ENCODE measurements around a stretch of chr1.

- PRO-cap: no peak
Observed at GRCh38 chr1:21278227-21278824, 11.9 kb downstream of the ECE1 start.

DNA sequence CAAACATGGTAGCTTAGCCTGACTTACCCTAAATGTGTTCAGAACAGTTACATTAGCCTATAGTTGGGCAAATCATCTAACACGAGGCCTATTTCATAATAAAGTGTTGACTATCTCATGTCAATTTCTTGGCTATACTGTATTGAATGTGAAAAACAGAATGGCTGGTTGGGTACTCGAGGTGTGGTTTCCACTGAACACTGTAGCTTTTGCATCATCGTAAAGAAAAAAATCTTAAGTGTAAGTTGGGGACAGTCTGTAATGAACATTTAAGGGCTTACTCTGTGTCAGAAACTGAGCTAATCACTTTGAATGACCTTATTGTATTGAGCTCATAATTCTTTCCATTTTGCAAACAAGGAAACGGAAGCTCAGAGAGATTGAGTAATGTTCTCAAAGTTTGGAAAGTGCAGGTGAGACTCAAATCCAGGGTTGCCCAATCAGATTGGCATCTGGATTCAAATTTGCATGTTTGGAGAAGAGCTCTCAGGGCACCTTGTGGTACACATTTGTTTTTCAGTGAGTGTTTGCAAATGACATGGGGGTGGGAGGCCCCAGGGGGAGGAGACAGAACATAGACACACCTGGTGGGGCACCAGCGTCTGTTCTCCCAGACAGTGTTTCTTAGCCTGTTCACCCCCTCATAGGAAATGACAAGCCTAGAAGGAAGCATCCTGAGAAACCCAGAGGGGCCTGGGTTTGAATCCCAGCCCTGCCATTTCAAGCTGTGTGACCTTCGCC is 7.9 kb downstream of the ALPL start:
- PRO-cap: no peak

DNA sequence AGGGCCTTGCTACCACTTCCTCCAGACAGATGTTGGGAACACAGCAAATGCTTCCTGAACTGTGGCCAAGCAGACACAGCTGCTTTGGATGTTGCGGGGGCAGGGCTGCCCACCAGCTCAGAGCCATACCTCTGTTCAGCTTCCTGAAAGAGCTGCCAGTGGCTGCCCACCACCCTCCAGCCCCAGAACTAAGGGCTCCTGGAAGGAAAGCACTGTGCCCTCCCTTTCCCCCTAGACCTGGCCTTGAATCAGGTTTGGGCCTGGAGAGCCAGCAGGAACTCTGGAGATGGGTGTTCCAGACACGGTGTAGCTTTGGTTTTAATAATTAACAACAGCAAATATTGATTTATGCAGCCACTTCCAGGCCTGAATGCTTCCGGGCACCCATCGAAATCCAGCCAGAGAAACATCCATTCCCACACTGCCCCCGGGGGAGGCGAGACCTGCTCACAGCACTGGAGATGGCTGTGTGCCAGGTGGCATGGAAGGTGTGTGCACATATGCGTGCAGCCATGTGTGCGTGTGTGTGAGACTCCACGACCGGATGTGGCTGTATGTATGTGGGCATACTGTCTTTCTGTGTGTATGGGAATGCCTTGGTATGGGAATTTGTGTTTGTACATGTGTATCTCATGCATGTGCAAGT is 45.6 kb downstream of the RAP1GAP start:
- PRO-cap: unidirectional peak, minus-strand start at position 190 of the sequence

- PRO-cap: no peak
Observed at GRCh38 chr1:21720874-21721282, 51.7 kb upstream of the RAP1GAP start.

DNA sequence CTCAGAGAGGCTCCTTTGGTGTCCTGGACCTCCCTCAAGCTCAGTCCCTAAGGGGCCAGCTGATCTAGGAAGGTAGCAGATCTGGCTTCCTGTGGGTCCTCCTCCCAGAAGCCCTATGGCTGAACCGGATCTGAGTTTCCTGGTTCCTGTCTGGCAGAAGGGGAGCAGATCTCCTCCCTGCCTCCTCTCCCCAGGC is 143 bp upstream of the LDLRAD2 start:
- PRO-cap: no peak

DNA sequence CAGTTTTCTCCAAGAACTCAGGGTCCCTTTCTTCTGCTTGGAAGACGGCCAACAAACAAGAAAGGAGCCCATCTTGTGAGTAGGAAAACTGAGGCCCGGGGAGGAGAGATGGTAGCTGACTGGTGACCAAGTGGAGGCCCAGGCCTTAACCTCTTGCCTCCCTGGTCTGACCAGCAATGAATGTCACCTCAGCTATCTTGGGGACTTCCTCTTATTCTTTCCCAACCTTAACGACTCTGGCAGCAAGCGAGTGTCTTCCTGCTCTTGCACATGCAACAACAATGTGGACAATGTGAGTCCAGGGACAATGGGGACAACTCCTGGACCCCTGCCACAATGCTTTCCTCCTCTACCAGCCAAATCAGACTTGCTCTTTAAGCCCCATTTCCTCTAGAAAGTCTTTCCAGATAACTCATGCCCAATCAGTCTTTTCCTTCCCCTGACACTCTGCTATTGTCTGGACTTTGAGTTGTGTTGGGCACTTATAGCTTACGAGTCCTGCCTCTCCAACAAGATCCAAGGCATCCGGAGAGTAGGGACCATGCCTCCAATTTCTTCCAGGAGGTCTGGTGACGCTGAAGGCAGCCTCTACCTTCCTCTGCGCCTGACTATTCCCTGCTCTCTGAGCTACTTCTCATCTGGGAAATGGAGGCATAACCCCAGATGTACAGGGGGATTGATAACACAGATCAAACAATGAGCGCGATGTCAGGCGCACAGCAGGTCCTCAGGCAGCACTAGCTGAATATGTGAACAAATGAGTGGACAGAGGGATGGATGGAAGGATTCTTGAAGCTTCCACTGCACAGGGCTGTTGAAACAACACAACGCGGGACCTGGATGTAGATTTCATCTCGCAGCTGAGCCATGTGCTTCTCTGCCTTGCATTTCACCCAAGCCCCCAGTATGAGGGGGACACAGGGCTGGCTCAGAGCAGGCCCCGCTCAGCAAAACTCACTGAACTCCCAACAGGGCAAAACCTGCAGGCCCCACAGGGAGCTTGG is 12.3 kb downstream of the HSPG2 start:
- PRO-cap: no peak

GRCh38 chr1:21926112-21926585 is 11.0 kb downstream of the HSPG2 start:
- PRO-cap: no peak

DNA sequence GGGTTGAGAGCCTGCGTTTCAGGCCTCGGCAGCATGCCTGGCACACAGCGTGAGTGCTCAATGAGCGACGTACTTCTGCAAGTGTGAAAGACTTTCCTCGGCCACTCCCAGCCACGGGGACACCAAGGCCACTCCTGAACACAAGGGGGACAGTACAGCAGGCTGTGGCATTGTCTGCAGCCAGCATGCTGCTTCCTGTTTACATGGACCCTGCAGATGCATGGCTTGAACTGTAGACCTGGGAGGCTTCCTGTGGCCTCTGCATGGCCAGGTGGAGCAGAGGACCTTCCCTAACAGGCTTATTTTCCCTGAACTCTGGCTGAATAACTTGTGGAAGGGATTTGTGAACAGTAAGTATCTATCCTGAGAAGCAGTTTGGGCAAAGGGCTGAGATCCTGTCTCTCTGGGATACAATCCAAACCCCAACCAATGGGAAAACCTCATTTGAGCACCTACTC is 9.8 kb upstream of the HSPG2 start:
- PRO-cap: no peak

DNA sequence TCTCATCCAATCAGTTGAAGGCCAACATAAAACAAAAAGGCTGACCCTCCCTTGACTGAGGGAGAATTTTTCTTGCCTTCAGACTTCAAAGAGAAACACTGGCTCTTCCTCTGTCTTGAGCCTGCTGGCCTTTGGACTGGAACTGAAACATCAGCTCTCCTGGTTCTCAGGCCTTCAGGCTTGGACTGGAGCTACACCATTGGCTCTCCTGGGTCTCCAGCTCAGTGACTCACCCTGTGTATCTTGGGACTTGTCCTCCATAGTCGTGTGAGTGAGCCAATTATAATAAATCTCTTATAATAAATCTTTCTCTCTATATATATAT is 6.7 kb upstream of the CDC42 start:
- PRO-cap: no peak

- PRO-cap: no peak
Observed at GRCh38 chr1:22076610-22077259, 24.2 kb downstream of the CDC42 start.

DNA sequence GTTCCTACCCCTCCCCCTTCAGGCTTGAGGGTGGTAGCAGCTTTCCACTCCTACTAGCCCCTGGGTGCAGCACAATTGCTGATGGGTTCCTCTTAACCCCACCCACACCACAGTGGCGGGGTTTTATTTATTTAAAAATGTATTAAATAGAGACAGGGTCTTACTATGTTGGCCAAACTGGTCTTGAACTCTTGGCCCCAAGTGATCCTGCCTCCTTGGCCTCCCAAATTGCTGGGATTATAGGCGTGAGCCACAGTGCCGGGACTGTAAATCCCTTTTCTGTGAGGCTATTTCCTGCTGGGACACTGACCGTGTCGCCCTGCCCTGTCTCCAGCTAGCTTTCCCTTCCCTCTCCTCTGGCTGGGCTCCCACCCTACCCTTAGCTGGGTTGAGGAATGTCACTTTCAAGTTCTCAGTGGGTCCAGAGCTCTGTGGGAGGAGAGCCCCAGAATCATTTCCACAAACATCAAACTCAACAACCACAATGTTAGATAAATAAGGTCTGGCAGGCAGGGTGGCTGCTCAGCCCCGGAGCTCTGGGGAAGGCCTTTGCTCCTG is 112.7 kb upstream of the WNT4 start:
- PRO-cap: unidirectional peak, minus-strand start at position 266 of the sequence

- PRO-cap: no peak
Observed at GRCh38 chr1:22257946-22258203, 115.0 kb upstream of the WNT4 start.

DNA sequence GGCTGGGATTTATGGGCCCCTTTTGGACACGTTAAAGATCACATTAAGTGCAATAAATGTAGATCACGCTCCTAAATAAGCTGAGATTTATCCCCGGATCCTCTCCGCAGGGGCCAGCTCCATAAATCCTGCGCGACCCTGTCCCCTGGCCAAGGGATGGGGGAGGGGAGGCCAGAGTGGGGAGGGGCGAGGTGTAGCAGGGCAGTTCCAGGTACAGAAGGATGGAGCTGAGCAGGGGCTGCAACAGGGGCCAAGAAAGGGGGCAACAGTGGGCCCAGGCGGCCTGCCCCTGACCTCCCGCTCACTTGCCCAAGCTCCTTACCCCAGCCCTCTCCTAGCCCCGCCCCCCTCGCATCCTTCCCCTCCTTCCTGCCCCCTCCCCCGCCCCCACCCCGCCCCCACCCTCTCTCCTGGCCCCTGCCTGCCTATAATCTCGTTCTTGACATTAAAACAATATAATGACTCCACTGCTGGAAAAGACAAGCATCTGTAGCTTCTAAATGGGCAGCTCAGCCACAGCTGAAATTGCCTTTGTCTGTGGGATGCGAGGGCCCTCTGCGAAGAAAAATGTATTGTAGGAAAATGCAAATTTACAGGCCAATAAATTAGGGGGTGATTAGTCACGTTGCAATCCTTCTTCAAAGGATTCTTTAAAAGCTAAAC is 100.9 kb upstream of the ZBTB40 start:
- PRO-cap: no peak

GRCh38 chr1:22557316-22557925 is 5.9 kb upstream of the EPHA8 start:
- PRO-cap: no peak

DNA sequence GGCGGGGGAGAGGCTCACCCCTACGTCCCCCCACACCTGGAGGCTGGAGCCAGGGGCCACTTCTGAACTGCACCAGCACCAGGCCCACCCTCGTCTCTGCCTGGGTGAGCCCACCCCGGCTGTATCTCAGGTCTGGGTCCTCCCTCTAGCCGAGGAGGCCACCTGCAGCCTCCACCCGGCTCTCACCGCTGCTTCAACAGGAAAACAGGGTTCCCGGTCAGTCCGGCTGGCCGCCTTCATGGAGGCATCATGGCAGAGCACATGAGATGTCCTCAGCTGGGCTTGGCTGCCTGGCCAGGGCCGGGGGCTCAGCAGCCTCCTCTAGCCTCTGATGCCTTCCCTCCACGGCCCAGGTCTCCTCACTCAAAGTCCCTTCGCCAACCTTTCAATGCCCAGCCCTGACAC is 34.1 kb upstream of the C1QA start:
- PRO-cap: no peak

- PRO-cap: bidirectional peak, plus-strand start at chr1:22646205, minus-strand start at chr1:22646067
Observed at GRCh38 chr1:22645776-22646508, 2.5 kb downstream of the C1QC start.

DNA sequence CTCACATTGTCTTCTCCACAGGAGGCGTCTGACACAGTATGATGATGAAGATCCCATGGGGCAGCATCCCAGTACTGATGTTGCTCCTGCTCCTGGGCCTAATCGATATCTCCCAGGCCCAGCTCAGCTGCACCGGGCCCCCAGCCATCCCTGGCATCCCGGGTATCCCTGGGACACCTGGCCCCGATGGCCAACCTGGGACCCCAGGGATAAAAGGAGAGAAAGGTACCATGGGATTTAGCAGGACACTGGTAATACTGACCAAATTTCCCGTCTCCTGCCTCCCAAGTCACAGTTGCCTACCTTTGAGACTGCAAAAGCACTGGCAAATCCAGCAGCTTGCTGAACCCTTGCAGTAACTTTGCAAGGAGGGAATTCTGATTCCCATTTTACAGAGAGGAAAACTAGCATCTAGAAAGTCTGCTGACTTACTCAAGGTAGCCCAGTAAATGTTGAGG is 6.4 kb downstream of the C1QB start:
- PRO-cap: no peak

- PRO-cap: no peak
Observed at GRCh38 chr1:22796129-22797059, 85.8 kb downstream of the EPHB2 start.

- PRO-cap: no peak
Observed at GRCh38 chr1:23154918-23155563, 62.3 kb downstream of the HTR1D start.

DNA sequence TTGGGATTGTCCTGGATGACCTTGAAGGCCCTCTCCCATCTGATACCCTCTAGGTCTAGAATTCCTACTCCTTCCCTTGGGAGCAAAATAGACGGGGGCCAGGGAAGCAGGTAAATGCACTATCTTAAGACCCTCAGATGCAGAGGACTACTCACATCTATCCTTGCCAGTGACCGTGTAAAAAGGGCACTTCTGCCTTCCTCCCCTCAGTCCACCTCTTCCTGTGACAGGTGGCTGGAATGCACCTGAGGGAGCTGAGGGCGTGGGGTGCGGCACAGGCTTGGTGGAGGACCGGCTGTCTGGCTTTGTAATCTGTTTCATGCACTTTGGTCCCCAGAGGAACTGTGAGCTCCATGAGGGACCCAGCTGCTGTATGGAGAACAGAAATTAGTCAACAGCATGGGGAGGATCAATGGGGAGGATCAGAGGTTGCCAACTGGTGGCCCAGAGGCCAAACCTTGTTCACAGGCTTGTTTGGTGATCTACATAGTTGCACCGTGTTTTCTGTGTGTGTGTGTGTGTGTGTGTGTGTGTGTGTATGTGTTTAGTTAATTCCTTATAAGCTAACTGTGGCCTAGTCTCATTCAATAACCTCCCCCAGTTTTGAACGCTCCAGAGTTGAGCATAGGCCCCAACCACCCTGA is 29.7 kb downstream of the HTR1D start:
- PRO-cap: no peak

Measured in left lung (tissue), 1 donor.